HCT116 (cell line): Measurements from ENCODE around the gene ALB.

DNA sequence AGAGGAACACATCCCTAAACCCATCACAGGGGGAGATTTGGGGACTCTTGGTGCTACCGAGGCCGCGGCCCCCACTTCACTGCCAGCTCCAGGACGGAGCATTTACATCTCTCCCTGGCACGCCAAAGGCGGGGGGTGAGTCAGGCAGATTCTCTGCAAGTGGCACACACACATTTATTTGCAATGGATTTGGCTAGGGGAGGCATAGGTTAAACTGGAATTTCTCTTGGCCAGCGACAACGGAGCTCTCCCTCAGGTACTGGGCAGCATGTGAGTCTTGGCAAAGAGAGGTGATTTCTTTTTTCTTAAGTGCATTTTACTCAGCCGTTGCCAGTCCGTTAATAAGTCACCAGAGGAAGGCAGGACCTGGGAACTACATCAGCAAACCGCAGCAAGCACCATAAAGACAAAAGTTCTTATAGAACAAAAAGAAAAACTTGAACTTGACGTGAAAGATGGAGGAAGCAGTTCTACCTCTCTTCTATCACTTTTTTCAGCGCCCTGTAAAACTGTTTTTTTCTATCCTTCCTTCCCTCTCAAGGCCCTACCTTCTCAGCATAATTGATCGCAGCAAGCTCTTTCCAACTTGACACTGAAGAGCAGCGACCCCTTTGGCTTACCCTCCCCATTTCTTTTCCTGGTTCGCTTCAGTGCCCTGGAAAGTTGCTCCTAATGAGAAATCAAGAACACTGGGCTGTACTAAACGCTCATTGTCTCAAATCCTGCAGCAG, 908 bp downstream of the SLC4A4 start:
- RRBS, result no CpG with 5 or more reads among the region's 17 CpGs

- RRBS, result no CpG with 5 or more reads among the region's 5 CpGs
Measured at GRCh38 chr4:73102260-73102898, 32.9 kb upstream of the COX18 start.

DNA sequence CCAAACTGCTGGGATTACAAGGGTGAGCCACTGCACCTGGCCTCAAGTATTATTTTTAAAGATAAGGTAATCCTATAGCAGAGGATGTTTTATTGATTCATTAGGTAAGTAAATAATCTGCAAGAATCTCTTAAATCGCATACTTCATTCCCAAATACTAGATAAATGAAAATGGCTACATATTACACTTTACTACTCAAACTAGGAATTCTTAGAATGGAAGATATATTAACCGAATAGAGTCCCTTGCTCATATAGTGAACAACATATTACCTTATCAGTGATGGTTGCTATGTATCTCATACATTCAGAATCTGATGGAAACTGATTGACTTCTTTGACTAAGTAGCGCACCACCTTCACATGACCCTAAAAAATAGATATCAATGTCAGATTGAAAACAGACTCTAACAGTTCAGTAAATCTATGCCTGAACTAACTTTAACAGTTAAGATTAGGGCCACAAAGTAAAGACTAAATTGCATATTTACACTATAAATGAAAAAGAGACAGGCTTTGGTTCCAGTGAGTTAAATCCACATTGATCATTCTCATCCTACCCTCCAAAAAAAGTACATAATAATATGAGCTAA, 46.1 kb upstream of the COX18 start:
- RRBS, result no CpG with 5 or more reads among the region's 3 CpGs

- RRBS, result no CpG with 5 or more reads among the region's 11 CpGs
Measured at GRCh38 chr4:73155555-73156706, 86.4 kb upstream of the COX18 start.

DNA sequence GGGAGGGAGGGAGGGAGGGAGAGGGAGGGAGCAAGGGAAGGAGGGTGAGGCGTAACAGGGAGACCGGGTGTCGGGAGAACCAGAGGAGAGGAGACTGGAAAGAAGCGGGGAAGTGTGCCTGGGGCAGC, 137 bp upstream of the ANKRD17 start:
- RRBS, result no CpG with 5 or more reads among the region's 4 CpGs

DNA sequence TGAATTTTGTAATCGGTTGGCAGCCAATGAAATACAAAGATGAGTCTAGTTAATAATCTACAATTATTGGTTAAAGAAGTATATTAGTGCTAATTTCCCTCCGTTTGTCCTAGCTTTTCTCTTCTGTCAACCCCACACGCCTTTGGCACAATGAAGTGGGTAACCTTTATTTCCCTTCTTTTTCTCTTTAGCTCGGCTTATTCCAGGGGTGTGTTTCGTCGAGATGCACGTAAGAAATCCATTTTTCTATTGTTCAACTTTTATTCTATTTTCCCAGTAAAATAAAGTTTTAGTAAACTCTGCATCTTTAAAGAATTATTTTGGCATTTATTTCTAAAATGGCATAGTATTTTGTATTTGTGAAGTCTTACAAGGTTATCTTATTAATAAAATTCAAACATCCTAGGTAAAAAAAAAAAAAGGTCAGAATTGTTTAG, at the start of gene ALB:
Gene ALB, plus strand, starts transcription at position 110 of the 437 bp plus-strand sequence.
- RRBS, result no CpG with 5 or more reads among the region's 7 CpGs

DNA sequence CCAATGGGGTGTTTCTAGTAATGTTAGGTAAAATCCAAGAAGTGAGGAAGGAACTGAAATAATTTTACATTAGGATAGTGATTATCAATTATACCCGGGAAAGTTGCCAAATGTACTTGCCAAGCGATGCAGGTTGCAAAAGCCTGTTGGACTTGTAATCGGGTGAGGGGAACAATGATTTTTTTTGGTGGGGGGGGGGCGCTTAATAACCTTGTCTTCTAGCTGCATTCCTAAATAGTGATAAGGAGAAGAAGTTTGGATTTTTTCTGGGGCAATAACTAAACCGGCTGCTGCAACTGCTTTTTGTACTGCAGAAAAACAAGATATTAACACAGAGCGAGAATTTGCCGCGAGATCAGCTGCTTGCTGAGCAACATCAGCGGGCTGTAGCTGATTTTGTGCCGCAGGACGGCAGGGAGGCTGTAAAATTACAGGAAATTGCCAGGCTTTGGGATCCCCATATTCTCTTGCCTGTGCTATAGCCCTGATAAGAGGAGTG, 49.5 kb upstream of the RASSF6 start:
- RRBS, result no CpG with 5 or more reads among the region's 11 CpGs

DNA sequence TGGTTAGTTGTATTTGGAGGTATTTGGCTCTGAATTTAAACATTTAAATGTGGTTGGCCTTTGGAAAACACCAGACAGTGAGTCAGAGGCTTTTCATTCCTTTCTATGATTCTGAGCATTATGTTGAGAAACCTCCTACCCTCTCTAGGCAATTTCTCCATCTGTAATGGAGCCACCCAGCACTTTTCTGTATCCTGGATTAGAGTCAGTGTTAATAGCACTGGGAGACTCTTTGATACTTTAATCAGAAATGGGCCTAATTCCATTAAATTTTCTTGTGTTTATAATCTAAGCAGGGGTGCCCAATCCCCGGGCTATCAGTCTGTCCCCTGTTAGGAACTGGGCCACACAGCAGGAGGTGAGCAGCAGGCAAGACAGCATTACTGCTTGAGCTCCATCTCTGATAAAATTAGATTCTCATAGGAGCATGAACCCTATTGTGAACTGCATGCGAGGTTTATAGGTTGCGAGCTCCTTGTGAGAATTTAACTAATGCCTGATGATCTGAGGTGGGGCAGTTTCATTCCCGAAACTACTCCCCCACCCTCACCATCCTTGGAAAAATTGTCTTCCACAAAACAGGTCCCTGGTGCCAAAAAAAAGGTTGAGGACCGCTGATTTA, 48.2 kb downstream of the CXCL1 start:
- RRBS, result no CpG with 5 or more reads among the region's 5 CpGs

- RRBS, result no CpG with 5 or more reads among the region's 3 CpGs
Measured at GRCh38 chr4:74018716-74019197, 19.7 kb downstream of the CXCL3 start.

DNA sequence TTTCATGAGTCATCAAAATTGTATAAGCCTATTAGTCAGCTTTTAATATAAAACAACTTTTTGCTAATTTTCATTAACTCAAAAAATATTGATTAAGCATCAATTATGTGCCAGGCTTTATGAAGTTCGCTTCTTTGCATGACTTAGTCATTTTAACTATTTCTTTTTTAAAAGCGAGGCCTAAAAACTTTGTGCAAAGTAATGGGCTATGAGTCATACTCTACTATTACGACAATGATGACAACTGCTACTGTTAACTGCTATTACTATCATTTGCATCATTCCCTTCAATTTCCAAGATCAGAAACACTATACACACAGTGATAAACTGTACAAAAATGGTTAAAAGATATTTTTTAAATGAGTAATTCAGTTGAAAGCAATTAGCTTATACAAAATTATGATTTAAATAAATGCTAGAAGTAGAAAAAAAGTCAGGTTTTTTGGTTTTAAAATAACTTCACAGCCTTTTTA, 18.3 kb upstream of the CXCL3 start:
- RRBS, result no CpG with 5 or more reads among the region's 3 CpGs

GRCh38 chr4:74096313-74096625, 2.7 kb downstream of the CXCL2 start:
- RRBS, result no CpG with 5 or more reads among the region's 4 CpGs

GRCh38 chr4:74384698-74384979, 19.7 kb downstream of the EREG start:
- RRBS, result no CpG with 5 or more reads among the region's 4 CpGs

- RRBS, result no CpG with 5 or more reads among the region's 3 CpGs
Measured at GRCh38 chr4:74941235-74941667, 8.3 kb downstream of the PARM1 start.

GRCh38 chr4:74944189-74944895, 11.4 kb downstream of the PARM1 start:
- RRBS, result no CpG with 5 or more reads among the region's 8 CpGs

- RRBS, result no CpG with 5 or more reads among the region's 7 CpGs
Measured at GRCh38 chr4:75639022-75639661, 8.8 kb upstream of the CDKL2 start.

GRCh38 chr4:75710123-75710534, 14.2 kb upstream of the USO1 start:
- RRBS, result no CpG with 5 or more reads among the region's 2 CpGs

- RRBS, result no CpG with 5 or more reads among the region's 20 CpGs
Measured at GRCh38 chr4:76011475-76012523, 4.5 kb upstream of the CXCL9 start.

DNA sequence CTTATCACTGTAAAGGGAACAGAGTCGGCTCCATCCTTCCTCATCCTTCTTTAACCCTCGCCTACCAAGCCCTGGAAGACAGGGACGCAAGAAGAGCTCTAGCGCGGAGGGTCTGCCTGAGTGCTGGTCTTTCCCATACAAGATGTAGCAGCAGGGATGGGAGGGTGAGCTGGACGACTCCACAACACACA, 513 bp downstream of the SCARB2 start:
- RRBS, result no CpG with 5 or more reads among the region's 6 CpGs